Fibroblast of villous mesenchyme (primary cell): ENCODE results near the genes RFC2 and RHBDD2.

GRCh38 chr7:74253967-74255137 is at the start of gene RFC2:
RFC2 (minus strand) TSS chr7:74254399.
- CAGE, long polyA plus RNA = start-site peak on the minus strand at chr7:74254381-74254405, 67 and 123 reads in 2 replicates

DNA sequence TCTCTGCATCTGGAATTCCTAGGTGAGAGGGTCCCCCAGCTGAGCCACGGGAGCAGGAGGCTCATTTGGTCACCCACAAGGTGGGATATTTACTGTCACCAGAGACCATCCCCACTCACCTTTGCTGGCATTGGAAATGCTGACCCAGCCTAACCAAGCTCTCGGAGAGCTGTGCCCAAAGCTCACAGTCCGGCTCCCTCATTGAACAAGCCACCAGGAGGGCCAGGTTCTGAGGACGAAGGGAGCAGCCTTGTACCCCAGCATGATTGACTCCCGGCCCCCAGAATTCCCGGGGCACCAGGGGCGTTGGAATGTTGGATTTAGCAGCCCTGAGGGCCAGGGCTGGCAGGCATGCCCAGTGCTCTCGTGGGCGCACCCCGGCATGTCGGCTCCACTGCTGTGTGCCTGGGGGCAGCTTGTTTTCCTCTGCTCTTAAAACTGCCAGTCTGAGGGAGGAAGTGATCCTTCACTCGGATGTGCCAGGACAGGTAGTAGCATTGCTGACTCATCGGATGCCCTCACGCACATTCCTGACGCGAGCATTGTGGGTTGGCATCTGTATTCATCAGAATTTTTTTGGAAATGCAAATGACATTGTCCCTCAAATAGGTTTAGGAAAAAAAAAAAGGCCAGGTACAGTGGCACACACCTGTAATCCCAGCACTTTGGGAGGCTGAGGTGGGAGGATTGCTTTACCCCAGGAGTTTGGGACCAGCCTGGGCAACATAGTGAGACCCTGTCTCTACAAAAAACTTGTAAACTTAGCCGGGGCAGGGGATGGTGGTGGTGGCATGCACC is 23.4 kb downstream of the CLIP2 start:
- CAGE, long polyA plus RNA = no peak

DNA sequence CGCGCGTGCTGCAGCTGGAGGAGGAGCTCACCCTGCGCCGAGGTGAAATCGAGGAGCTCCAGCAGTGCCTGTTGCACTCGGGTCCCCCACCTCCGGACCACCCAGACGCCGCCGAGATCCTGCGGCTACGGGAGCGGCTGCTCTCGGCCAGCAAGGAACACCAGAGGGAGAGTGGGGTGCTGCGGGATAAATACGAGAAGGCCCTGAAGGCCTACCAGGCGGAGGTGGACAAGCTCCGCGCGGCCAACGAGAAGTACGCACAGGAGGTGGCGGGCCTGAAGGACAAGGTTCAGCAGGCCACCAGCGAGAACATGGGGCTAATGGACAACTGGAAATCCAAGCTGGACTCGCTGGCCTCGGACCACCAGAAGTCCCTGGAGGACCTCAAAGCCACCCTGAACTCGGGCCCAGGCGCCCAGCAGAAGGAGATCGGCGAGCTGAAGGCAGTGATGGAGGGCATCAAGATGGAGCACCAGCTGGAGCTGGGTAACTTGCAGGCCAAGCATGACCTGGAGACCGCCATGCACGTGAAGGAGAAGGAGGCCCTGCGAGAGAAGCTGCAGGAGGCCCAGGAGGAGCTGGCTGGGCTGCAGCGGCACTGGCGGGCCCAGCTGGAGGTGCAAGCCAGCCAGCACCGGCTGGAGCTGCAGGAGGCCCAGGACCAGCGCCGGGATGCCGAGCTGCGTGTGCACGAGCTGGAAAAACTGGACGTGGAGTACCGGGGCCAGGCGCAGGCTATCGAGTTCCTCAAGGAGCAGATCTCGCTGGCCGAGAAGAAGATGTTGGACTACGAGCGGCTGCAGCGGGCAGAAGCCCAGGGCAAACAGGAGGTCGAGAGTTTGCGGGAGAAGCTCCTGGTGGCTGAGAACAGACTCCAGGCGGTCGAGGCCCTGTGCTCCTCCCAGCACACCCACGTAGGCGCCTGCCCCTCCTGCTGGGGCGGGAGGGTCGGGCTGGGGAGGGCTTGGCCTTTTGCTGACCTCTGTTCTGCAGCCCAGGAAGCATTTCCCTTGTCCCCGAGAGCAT is 77.5 kb upstream of the GTF2IRD1 start:
- CAGE, long polyA plus RNA = no peak

- CAGE, long polyA plus RNA = no peak
Measured at GRCh38 chr7:74454889-74455796, 1.4 kb downstream of the GTF2IRD1 start.

DNA sequence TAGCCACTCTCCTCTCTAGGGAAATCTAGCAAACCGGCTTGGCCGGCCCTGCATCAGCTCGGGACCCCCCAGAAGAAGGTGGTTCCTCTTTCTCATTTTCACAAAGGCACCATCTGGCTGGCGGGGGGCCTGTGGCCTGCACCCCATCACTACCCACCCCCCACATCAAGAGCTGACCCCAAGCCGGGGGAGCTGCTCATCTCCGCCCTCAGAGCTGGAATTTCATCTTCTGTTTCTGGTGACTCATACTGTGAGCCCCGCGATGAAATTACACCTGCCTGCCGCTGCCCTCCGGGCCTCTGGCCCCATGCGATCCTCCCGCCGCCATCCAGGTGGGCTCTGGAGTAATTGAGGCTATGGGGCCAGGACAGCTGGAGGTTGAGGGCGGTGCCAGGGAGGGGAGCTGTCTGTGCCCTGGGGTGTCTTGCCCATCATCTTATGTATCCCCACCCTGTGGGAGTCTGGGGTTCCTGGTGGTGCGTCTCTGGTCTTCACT is 8.9 kb downstream of the GTF2IRD1 start:
- CAGE, long polyA plus RNA = no peak

- CAGE, long polyA plus RNA = no peak
Measured at GRCh38 chr7:74472695-74473165, 19.0 kb downstream of the GTF2IRD1 start.

- CAGE, long polyA plus RNA = no peak
Measured at GRCh38 chr7:74498934-74499713, 45.4 kb downstream of the GTF2IRD1 start.

DNA sequence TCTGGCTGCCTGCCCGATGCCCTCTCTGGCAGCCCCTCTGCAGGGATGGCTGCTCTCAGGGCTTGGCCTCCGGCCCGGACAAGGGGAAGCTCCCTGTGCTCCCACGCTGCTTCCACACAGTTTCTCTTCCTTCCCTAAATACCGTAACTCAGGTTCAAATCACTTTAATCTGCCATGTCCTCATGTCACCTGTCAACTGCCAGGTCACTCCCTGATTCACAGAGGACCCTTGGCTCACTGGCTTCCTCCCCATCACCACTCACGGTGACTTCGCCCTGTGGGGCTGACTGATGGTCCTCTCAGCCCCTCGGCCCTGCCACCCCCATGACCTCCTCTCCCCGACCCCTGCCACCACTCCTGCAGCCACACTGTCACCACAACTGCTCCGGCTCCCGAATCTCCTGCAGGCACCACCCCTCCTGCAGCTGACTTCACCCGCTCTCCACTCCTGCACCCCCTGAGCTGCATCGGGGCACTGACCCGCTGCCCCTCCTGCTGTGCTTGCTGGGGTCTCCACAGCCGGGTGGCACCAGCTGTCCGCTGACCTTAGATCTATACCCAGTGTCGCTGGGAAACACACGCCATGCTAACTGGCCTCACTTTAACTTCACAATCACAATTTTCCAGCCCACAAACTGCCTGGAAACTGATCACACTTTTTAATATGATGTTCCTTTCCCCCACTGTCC is 24.6 kb downstream of the TRIM73 start:
- CAGE, long polyA plus RNA = no peak

- CAGE, long polyA plus RNA = no peak
Measured at GRCh38 chr7:75500612-75501245, 8.6 kb downstream of the SPDYE5 start.

- CAGE, long polyA plus RNA = no peak
Measured at GRCh38 chr7:75691627-75692387, 46.9 kb downstream of the HIP1 start.

- CAGE, long polyA plus RNA = start-site peak on the plus strand at chr7:75879014-75879073, 338 and 476 reads in 2 replicates
Measured at GRCh38 chr7:75878379-75879161, at the start of gene RHBDD2. RHBDD2 (plus strand) TSS chr7:75879034.

DNA sequence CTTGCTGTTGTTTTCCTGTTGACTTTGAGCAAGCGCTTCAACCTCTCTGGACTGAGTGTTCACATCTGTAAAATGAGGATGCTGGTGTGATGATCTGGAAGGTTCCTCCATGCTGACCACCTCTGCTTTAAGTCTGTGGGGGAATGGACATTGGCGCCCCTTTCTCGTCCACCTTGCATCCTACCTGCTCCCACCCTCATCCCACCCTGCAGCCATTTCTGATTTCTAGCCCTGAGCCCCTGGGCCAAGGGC is 15.4 kb upstream of the POR start:
- CAGE, long polyA plus RNA = no peak

- CAGE, long polyA plus RNA = no peak
Measured at GRCh38 chr7:75934305-75934897, 19.4 kb downstream of the POR start.

DNA sequence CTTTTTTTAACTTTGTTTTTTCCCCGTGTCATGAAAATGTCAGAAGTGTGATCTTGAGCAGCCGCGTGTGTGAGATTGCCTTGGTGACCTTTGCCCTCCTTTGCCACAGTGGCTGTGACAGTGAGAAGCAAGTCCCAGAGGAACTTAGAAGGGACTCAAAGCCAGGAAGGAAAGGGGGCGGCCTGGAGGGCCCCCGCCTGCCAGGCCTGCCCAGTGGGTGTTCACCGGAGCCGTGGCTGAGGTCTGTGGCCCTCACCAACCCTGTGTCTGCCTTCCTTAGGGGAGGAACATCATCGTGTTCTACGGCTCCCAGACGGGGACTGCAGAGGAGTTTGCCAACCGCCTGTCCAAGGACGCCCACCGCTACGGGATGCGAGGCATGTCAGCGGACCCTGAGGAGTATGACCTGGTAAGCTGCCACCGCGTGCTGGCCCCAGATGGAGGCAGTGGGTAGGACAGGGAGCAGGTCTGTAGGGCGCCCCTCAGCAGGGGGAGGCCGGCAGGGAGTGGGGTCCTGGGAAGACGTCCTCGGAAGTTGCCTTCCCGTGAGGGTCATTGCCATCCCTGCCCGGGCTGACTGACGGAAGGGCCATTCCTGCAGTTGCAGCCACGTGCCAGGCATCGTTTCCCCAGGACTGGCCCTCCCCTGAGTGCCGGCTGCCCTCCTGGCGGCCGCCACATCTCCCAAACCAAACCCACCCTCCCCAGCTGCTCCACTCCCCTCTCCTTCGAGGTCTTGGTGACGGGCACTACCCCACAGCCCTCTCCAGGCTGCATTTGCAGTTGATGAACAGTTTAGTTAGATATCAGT is 15.0 kb downstream of the TMEM120A start:
- CAGE, long polyA plus RNA = no peak

GRCh38 chr7:75995056-75995703 is 785 bp upstream of the TMEM120A start:
- CAGE, long polyA plus RNA = no peak

DNA sequence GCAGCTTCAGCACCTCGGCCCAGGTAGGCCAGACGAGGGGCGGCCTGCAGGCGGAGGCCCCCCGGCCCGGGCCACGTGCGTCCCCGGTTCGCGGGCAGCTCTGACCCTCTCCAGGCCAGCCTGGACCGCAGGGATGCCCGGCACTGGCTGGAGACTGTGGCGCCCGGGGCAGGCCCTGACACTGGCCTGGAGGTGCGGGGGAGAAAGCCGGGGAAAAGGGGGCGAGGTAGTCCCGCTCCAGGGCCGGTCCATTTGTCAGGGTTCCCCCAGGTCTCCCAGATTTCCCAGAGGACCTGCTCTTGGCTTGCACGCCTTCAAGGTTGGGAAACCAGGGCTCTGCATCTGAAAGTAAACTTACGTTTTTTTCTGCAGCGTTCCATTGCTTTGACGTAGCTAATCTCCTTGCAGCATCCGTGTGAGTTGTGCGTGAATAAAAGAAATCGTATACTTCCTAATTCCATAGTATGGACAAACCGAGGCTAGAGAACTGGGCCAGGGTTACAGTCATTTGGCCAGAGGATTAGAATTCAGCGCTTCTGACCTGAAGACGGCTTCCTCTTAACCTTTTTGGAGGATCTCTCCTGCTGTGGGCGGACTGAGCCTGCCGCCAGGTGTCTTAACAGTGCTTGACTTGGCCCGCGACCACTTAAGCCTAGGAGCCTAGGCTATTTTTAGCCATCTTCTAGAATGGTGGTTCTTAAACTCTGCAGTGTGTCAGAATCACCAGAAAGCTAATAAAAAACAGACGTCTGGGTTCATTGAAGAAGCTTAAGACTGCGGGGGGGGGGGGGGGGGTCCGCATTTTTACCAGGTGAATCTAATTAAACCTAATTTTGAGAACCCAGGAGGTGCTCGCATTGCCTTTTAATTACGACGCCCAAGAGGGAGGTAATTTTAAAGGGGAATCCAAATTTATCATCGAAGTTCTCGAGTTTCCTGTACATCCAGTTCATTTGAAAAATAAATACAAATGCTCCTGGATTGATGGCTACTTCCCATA is 598 bp downstream of the MDH2 start:
- CAGE, long polyA plus RNA = no peak

GRCh38 chr7:76073241-76073859 is 25.4 kb downstream of the MDH2 start:
- CAGE, long polyA plus RNA = no peak

DNA sequence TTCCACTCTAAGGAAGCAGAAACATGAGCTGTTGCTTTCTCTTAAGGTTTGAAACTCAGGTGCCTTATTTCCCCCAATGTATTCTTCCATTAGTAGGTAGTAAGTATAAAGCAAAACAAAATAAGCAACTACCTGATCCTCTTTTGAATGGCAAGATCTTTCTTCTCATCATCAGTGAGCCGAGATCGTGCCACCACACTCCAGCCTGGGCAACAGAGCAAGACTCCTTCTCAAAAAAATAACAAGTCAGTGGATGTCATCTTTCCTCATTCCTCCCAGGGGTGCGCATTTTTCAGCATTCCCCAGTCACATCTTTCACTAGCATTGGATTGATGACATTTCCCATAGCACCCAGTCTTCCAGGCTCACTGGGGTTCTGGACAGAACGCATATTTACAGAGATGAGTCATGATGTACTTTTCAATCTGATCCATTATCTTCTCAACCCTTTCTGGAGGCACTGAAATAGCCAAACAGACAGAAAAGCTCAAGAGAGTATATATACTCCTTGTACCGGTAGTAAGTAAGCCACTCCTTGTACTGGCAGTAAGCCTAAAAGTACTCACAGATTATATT is 60.5 kb downstream of the MDH2 start:
- CAGE, long polyA plus RNA = no peak

- CAGE, long polyA plus RNA = no peak
Measured at GRCh38 chr7:76135312-76135664, 66.4 kb upstream of the SRRM3 start.

DNA sequence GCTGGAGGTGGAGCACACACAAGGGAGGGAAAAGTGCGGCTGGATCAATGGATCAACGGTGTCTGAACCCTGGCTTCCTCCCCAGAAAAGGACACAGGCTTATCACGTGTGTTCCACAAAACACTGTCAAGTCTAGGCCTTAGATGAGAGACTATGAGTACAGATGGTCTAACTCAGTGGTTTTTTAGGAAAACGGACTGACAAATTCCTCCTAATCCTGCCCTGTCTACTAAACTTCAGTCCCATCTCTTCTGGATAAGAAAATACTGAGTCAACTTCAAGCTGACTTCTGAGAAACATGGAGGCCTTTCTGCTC is 27.9 kb downstream of the HSPB1 start:
- CAGE, long polyA plus RNA = no peak